ENCODE measurements around the gene KHDC1L.

DNA sequence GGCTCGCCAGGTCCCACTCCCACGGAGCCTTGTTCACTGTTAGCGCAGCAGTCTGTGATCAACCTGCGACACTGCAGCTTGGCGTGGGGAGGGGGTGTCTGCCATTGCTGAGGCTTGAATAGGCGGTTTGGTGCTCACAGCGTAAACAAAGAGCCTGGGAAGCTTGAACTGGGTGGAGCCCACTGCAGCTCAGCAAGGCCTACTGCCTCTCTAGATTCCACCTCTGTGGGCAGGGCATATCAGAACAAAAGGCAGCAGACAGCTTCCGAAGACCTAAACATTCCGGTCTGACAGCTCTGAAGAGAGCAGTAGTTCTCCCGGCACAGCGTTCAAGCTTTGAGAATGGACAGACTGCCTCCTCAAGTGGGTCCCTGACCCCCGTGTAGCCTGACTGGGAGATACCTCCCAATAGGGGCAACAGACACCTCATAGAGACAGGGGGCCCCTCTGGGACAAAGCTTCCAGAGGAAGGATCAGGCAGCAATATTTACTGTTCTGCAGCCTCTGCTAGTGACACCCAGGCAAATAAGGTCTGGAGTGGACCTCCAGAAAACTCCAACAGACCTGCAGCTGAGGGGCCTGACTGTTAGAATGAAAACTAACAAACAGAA, 29.2 kb upstream of the PRIM2 start:
- RRBS, result no CpG with 5 or more reads among the region's 12 CpGs

DNA sequence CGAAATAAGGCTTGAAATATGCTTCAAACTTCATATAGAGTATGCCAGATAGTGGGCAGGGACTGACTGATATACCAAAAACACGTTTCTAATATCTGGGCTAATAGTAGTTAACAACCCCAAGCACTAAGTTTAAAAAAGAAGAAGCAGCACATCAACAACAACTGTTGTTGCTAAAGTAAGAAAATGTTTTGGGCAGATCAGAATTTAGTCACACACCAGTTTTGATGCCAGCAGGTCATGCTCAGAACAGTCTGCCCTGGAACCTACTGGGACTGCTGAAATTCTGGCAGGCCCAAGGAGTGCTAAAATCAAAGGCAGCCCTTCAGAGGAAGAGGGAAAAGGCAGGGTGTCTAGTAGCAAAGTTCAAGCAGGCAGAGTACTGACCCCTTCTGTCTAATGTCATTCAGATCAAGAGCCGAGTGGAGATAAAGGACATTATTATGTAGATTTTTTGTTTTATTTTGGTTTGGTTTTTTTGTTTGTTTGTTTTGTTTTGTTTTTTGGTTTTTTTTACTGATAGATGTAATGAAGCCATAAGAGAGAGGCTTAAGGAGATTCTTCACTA, 96.6 kb upstream of the PTP4A1 start:
- RRBS, result no CpG with 5 or more reads among the region's 3 CpGs

DNA sequence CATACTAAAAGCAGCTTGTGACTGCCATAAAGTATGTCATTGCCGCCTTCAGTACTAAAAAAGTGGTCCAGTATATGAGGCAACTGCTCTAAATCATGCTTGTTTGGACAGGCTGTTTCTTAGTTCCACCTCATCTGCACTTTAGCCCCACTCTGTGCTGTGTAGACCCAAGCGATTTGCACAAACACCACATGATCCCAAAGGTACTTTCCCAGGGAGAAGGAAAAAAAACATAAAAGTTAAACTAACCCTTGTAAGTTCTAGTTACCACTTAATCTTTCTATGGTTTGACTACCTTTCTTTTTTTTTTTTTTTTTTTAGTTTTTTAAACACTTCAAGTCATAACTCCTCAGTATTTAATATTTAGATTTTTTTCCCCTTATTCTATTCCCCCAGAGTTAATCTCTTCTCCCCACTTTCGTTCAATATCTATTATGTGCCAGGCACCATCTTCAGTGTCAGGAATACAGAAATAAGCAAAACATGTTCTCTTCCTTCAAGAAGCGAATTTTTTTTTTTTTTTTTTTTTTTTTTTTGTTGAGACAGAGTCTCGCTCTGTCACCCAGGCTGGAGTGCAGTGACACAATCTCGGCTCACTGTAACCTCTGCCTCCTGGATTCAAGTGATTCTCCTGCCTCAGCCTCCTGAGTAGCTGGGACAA, 62.0 kb upstream of the PTP4A1 start:
- RRBS, result no CpG with 5 or more reads among the region's 6 CpGs

DNA sequence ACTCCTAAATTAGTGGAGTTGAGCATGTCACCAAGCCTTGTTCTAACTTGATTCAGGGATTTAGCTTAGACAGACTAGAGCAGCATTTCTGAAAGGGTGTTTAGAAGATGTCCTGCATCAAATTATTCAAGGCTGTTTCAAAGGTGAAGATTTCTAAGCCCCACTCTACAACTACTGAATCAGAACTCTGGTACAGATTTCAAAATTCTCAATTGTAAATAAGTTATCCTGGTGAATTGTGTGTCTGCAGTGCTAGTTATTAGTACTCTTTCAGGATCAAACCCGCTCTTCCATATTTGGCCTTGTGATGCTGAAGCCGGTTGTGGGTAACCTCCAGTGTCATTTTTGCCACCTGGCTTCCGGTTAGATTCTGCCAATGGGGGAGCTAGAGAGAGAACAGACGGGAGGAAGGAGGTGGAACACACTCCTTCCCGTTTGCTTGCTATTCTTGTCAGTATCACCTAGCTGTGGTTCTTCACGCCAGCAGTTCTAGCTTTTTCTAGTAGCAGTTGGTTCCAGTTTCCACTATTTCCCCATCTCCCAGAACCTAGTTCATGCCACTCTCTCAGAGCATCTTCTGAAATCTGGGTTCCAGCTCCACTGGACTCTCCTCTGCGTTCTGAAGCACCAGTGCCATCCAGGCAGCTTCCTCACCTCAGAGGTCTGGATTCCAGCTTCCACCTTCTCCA, 47.2 kb upstream of the PTP4A1 start:
- RRBS, result no CpG with 5 or more reads among the region's 7 CpGs

- RRBS, result no CpG with 5 or more reads among the region's 2 CpGs
Measured at GRCh38 chr6:63575447-63575917, 3.2 kb downstream of the PTP4A1 start.

DNA sequence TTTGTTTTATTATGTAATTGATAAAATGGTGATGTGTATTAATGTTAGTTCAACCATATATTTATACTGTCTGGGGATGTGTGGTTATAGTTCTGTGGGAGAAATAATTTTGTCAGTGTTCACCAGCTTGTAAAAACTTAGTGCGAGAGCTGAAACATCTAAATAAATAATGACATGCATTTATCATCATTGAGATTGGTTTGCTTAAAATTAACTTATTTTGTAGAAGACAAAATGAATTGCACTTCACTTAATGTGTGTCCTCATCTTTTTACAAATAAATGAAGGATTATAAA, 8.9 kb downstream of the PTP4A1 start:
- RRBS, result no CpG with 5 or more reads among the region's 1 CpG

DNA sequence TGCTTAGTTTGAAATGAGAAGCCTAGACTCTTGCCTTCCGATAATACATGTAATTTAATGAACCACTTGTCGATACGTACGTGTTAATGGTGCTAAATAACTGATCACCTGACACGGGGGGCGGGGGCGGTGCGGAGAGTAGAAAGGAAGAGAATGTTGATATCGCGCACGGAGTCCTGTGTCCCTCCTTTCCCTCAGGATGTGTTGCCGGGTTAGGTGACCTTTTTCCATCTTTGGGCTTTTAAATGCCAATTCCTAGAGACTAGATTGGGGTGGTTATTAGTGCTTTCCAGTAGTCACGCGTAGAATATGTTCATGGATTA, 1.1 kb downstream of the PHF3 start:
- RRBS, result no CpG with 5 or more reads among the region's 14 CpGs

DNA sequence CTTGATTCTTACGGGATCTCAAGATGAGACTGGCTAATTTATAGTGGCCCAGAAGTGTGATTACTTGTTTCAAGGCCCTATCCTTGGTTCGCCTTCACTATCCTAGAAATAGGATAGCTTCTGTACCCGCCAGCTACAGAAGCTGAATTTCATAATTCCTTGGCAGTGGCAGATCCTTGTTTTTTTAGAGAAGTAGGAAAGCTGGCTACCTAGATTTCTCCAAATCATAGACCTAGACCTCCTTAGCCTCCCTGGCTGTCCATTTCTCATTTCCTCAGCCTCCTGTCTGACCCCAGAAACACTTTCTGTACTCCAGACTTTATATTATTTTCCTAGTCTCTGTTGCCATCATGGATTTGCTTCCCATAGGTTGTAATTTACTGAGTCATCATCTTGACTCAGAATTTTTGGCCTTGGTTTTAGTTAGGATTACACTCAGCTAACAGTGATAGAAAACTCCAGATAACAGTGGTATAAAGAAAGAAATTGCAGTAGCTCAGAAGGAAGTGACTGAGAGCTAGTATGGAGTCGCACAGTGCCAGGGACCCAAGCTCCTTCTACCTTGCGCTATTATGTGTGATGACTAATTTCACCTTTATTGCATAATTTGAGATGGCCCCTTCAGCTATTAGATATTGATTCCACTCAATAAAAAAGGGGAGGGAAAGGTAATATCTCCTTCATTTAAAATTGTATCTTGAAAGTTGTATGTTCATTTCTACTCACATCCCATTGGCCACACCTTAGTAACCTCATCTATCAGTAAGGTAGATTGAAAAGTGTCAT, 27.8 kb downstream of the PHF3 start:
- RRBS, result no CpG with 5 or more reads among the region's 5 CpGs

- RRBS, result under 1% methylated on average over 38 of the region's 91 CpGs
Measured at GRCh38 chr6:69866745-69868013, 823 bp downstream of the COL19A1 start.

DNA sequence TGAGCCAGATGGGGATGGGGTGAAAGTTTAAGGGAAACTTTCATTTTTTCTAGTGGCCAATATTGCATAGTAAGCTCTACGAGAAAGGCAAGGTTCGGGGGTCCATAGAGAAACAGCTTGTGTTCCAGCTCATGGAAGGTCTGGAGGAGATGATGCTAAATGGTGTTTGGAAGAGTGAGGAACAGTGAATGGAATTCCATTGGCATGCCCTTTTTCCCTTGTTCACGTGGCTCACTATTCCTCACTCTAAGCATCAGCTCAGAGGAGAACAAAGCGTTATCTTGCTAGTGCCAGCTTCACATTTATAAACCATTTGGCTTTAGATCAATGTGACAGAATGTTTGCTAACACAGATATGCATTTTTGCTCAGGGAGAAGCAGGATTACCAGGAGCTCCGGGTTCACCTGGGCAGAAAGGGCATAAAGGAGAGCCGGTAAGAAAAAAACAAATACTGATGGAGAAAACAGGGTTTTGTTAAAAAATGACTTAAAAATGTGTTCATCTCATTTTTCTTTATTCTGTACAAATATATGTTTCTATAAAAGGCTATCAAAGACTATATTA, 71.4 kb downstream of the COL19A1 start:
- RRBS, result no CpG with 5 or more reads among the region's 6 CpGs

DNA sequence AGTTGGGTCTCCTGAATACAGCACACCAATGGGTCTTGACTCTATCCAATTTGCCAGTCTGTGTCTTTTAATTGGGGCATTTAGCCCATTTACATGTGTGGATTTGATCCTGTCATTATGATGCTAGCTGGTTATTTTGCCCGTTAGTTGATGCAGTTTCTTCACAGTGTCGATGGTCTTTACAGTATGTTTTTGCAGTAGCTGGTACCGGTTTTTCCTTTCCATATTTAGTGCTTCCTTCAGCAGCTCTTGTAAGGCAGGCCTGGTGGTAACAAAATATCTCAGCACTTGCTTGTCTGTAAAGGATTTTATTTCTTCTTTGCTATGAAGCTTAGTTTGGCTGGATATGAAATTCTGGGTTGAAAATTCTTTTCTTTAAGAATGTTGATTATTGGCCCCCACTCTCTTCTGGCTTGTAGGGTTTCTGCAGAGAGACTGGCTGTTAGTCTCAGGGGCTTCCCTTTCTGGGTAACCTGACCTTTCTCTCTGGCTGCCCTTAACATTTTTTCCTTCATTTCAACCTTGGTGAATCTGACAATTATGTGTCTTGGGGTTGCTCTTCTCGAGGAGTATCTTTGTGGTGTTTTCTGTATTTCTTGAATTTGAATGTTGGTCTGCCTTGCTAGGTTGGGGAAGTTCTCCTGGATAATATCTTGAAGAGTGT, 70.8 kb downstream of the OGFRL1 start:
- RRBS, result no CpG with 5 or more reads among the region's 4 CpGs

DNA sequence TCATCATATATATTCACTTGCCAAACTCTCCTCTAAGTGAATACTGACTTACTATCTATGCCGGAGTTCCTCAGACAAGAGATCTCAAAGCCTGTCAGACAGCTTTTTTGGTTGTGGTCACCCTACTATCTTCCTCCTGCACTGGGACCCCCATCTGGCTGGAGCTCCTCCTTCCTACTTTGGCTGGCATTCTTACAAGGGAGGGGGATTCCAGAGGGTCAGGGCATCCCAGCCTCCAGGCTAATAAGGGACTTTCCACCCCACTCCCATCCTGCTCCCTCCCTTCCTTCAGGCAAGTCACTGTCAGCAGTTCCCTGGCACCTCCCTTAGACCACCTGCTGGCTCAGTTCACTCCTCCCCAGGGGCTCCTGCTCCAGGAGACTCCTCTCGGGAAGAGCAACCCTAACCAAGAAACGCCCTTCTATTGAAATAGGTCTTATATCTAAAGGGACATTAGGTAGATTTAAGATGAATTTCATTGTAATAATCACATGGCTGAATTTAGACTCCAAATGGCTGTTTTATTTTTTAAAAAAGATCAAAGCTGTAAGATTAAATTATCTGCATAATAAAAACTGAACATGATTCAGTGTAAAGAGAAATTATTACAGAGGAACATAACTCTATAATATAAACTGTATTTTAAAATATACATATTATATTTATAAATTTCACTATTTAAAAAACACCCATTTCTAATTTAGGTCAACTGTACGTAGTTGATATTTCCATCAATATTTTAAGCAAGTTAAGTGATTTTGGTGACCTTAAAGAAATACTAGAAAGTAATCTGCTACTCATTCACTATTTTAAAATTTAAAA, 119.0 kb downstream of the OGFRL1 start:
- RRBS, result no CpG with 5 or more reads among the region's 4 CpGs

DNA sequence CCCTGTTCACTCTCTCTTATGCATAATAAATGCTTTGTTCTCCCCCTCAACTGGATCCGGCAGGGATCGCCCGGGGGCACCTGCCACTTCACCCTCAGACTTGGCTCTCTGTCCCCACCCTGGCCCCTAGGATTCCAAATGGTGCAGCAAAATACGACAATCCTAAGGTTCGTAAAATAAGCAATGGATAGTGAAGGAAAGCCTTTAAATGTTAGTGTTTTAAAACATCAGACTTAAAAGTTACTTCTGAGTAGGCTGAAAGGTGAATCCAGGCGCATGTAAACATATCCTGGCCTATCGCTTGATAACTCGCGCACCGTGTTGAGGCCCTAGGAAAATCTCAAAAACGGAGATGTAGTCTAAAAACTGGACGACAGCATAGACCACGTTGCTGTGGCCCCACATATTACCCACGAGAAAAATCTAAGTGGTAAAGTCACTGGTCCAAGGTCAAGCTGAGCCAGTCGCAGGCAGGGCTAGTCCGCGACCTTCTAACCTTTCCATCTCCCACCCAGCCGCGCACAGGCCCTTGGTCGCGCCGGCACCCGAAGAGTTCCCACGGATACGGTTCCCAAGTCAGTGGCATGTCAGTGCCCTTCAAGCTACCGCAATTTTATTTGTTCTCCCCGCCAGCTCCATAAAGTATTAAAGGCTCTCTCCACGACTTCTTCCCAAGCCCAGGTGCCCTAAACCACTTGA, 130.9 kb downstream of the OGFRL1 start:
- RRBS, result no CpG with 5 or more reads among the region's 28 CpGs

GRCh38 chr6:71480440-71481107, 192.0 kb downstream of the OGFRL1 start:
- RRBS, result no CpG with 5 or more reads among the region's 2 CpGs

DNA sequence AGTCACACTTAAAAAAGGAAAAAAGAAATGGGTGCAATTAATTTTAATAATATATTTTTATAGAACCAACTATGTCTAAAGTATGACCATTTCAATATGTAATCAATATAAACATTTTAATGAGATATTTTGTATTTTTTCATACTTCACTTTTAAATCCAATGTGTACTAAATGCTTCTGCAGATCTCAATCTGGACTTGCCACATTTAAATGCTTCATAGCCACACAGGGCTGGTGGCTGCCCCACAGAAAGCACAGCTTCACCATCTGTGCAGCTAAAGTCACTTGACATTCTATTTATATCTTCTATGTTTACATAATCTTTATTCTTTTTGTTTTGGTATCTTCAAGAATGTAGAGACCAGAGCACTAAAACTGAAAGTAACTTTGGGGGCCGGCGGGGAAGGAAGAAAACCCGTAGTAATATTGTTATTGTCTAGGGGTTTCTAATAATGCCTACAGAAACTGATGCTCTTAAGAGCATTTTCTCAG, 207.3 kb downstream of the OGFRL1 start:
- RRBS, result no CpG with 5 or more reads among the region's 3 CpGs

GRCh38 chr6:72382844-72383167, 239.1 kb upstream of the KCNQ5 start:
- RRBS, result no CpG with 5 or more reads among the region's 1 CpG

DNA sequence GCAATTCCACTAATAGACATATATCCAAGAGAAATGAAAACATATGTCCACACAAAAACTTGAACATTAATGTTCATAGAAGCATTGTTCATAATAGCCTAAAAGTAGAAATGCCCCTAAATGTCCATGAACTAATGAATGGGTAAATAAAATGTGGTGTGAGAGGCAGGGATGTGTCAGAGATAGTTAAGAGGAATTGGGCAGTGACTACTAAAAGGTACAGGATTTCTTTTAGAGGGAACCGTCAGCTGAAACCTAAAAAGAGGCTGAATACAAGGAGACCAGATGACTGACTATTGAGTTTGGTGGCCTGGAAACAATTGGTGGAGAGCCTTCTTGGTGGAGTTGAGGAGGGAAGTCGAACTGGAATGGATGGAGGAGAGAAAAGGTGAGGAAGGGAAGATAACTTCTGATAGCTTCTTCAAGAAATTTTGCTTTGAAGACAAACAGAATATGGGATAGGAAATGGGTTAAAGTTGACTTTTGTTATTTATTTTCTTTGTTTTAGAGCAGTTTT, 146.2 kb downstream of the KCNQ5 start:
- RRBS, result no CpG with 5 or more reads among the region's 2 CpGs

- RRBS, result no CpG with 5 or more reads among the region's 3 CpGs
Measured at GRCh38 chr6:72816445-72816831, 194.6 kb downstream of the KCNQ5 start.

DNA sequence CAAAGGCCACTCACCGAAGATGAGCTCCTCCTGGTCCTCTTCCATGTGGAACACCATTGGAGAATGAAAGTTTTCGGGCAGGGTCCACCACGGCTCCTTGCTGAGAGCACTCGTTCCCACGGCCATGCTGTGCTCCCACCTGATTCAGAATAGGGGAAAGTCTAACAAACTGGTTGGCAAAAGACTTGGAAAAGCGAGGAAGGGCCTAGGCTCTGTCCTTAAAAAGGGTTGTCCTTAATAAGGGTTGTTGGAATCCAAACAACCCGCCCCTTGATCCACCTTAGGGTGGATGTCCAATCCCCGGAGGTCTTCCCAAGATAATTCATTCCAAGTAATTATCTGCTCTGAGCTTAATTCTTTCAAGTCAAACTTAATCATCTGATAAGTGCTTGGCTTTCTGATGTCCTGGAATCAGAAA, at the start of gene KHDC1L:
TSS of gene KHDC1L (minus strand) at position 214 of the 418 bp plus-strand sequence.
- RRBS, result no CpG with 5 or more reads among the region's 8 CpGs